ENCODE measurements around a stretch of chr7.

GRCh38 chr7:16647491-16648148, 1.6 kb downstream of the BZW2 start:
- RRBS = no CpG with 5 or more reads among the region's 3 CpGs

- RRBS = no CpG with 5 or more reads among the region's 1 CpG
Measured at GRCh38 chr7:16661867-16662270, 15.9 kb downstream of the BZW2 start.

GRCh38 chr7:16805532-16805731, 633 bp upstream of the AGR2 start:
- RRBS = no CpG with 5 or more reads among the region's 3 CpGs

- RRBS = no CpG with 5 or more reads among the region's 3 CpGs
Measured at GRCh38 chr7:17185581-17186037, 112.8 kb upstream of the AHR start.

GRCh38 chr7:17307927-17308071, 9.3 kb downstream of the AHR start:
- RRBS = no CpG with 5 or more reads among the region's 2 CpGs

DNA sequence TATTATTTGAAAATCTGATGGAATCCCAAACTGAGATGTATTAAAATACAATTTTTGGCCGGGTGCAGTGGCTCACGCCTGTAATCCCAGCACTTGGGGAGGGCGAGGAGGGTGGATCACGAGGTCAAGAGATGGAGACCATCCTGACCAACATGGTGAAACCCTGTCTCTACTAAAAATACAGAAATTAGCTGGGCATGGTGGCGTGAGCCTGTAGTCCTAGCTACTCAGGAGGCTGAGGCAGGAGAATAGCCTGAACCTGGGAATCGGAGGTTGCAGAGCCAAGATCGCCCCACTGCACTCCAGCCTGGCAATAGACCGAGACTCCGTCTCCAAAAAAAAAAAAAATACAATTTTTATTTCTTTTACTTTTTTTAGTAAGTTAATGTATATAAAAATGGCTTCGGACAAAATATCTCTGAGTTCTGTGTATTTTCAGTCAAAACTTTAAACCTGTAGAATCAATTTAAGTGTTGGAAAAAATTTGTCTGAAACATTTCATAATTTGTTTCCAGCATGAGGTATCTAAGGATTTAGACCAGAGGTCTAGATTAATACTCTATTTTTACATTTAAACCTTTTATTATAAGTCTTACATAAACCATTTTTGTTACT, 46.6 kb downstream of the AHR start:
- RRBS = no CpG with 5 or more reads among the region's 10 CpGs

DNA sequence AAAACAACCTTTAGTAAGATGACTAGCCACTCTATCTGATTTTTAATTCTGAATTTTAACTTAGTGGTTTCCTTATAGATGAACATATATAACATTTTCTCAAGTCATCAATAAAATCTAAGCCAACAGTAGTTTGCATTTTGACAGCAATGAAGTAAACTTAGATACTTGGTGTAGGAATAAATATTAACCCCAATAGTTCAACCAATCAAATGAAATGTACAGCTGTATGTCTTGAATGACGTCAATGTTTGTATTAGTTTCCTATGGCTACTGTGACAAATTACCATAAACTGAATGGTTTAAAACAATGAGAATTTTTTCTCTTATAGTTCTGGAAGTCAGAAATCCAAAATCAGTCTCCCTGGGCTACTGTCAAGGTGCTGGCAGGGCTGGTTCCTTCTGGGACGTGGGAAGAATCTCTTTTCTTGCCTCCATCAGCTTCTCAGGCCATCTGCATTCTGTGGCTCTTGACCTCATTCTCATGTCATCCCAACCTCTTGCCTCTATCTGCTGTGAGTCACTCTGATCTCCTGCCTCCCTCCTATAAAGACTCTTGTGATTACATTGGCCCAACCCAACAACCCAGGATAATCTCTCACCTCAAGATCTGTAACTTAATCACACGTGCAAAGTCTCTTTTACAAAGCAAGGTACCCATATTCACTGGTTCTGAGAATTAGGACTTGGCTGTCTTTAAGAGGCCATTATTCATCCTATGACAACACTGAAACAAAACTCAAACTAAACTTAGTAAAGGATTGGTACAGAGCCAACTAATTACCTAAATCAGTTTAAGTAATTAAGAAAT, 73.6 kb downstream of the AHR start:
- RRBS = no CpG with 5 or more reads among the region's 3 CpGs

- RRBS = no CpG with 5 or more reads among the region's 4 CpGs
Measured at GRCh38 chr7:17498212-17498687, 199.8 kb downstream of the AHR start.

DNA sequence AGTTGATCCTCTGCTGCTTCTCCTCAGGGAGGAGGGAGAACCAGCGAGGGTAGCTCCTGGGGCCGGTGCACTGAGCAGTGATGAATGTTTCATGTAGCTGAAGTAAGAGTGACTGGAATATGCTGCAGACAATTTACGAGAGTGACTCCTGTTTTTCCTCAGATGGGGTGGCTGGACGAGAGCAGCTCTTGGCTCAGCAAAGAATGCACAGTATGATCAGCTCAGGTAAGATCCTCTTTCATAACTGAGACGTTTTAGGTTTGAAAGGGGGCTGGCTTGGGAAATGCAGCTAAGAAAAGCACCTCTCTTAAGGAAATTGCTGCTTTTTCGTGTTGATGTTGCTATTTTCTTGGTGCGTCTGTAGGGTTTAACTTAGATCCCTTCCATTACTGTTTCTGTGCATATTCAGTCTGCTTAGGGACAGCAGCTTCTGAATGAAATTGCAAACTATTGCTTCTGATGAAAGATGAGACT, 588 bp downstream of the HDAC9 start:
- RRBS = no CpG with 5 or more reads among the region's 7 CpGs

- RRBS = no CpG with 5 or more reads among the region's 7 CpGs
Measured at GRCh38 chr7:18584806-18585780, 89.5 kb downstream of the HDAC9 start.

DNA sequence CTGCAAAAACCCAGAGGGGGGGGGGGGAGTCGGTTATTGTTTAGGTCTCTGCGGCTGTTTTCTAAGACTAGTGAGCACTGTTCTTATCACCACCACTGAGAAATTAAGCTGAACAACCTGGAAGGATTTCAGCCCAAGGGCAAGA, 1.4 kb downstream of the TWIST1 start:
- RRBS = no CpG with 5 or more reads among the region's 2 CpGs

GRCh38 chr7:20083706-20084371, 133.3 kb downstream of the MACC1 start:
- RRBS = no CpG with 5 or more reads among the region's 3 CpGs

DNA sequence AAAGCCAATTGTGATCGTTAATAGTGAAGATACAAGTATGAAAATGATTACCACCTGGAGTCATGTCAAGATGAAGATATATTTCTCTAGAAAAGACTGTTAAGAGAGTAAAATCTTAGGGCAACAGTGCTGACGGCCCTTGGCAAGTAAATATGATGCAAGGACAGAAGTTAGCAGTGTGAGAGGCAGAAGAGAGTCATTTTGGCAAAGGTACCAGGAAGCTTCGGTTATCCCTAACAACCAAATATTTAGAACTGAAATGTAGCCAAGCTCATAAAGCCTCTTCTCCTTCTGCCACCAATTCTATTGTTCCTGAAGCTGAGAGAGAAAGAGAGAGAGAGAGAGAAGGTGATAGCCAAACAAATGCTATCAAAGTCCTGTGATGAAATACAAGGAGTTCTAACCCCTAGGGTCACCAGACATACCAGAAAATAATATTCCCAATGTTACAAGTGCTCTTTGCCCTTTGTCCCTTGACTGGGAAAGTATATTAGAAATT, 109.6 kb downstream of the MACC1 start:
- RRBS = no CpG with 5 or more reads among the region's 3 CpGs

- RRBS = no CpG with 5 or more reads among the region's 8 CpGs
Measured at GRCh38 chr7:20122961-20123309, 94.2 kb downstream of the MACC1 start.

DNA sequence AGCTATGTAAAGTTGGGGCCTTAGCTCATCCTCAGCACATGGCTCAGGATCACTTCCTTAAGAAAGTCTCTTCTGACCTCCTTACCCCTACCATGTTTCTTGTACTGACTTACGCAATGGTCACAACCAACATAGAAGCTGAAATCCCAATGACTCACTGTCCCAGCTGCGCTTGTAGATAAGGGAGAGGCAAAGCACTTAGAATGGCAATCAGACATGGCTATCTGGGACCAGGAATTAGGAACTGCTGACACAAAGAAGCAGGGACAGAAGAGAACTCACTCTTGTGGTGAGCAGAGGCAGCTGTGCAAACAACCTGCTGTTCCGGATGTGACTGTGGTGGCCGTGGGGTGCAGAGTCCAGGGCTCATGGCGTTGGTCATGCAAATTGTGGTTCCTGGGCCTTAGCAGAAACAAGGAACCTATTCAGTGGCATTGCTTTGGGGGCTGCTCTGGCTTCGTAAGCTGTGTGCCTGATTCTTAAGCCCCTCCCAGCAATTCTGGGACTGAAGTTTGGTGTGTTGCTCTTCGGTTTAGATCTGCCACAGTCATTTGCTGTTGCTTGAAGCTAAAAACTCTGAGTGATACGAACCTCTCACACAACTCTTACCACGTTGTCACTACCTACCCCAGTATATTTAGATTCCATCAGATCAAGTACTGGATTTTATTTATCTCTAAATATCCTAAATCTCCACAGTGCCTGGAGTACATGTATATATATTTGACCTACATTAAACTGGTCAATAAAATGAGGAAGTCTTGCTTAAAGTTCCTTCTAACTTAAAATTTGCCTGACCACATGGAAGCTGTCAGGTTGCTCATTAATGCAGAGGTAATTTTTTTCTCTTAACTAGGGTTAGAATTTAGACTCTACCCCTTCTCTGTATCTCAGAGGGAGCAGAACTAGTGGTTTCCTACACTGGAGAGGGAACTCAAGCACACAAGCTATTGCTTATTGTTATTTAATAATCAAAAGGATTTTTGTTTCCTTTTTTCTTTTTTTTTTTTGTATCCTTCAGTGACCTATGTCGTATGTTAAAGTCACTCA, 2.9 kb upstream of the MACC1 start:
- RRBS = no CpG with 5 or more reads among the region's 10 CpGs

DNA sequence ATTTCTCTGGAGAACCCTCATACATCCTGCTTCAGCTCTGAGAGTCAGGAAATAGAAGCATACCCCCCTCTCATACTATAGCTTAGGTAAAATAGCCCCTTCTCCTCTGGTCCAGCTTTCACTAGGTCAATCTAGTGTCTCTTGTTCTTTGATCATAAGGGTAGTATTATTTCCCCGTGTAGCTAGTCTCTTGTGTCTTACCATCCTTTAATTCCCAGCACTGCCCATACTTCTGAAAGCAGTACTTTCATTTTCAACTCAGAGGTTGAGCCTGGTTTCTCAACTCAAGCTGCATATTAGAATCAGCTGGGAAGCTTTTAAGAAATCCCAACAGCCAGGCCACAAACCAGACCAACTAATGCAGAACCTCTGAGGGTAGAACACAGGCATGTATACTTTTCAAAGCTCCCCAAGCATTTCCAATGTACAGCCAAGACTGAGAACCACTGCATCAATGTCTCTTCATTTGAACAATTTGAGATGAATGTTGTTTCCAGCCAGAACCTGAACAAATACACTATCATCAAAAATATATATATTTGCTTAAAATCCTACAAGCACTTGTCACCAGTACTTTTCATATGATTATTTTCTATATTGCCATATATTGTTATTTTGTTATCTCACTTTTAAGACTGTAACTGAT, 30.7 kb upstream of the ITGB8 start:
- RRBS = no CpG with 5 or more reads among the region's 1 CpG

GRCh38 chr7:20329240-20329609, 1.5 kb upstream of the ITGB8 start:
- RRBS = no CpG with 5 or more reads among the region's 10 CpGs

DNA sequence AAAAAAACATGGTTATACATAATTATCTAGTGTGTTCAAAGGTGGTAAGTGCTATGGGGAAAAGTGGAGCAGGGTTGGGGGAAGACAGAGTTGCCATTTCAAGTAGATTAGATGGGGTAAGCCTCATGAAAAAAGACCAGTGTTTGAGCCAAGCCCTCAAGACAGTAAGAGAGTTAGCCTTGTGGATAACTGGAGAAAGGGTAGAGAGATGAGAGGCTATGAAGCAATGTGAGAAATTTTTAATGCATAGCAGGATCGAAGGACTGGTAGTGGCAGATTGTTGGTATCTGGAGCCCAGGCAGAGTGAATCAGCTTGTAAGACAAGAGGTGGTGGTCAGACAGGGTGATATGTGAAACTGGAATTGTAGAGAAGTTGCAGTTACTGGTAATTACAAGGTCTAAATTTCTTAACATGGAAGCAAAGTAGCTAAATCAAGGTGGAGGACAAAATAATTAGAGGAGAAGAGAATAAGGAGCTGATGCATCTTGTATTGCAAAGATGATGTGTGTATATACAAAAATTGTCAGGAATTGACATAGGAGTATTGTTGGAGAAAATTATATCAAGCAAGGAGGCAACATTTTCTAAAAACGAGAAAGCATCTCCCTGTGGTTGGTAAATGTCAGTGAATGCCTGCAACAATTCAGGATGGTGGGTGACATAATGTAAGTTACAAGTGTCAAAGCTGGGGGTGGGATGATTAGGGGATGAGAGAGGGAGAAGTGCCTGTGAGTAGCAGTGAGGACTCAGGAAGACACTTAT, 14.9 kb downstream of the ITGB8 start:
- RRBS = no CpG with 5 or more reads among the region's 2 CpGs

All from GM19239 (cell line).